Tongue (tissue), 2 donors: Measurements from ENCODE around the gene HRH4.

DNA sequence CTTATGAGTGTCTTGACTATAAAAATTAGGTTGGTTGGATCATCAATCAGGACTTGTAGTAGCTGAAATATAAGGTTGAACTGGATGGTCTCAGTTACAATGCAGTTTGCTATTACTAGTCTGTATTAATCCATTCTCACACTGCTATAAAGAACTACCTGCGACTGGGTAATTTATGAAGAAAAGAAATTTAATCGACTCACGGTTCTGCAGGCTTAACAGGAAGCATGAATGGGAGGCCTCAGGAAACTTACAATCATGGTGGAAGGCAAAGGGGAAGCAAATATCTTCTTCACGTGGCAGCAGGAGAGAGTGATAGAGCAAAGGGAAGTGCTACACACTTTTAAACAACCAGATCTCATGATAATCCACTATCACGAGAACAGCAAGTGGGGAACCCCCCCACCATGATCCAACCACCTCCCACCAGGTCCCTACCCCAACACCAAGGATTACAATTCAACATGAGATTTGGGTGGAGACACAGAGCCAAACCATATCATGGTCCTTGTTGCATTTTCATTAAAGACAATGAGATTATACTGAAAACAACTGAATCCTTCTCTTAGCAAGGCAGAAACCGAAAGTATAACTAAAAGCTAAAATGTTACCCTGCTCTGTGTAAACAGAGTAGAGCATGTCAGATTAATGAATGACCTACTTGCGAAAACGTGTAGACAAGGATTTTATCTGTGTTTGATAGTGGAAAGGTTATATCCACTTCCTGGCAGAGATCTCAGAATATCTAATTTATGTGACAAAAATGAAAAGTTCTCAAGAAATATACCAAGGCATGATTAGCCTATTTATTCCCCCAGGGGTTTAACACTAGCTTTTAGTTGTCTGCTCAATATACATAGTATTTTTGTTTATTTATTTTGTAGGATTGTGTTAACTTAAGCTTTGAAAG is 60.1 kb upstream of the RBBP8 start:
- RAMPAGE, long total RNA, result no peak

DNA sequence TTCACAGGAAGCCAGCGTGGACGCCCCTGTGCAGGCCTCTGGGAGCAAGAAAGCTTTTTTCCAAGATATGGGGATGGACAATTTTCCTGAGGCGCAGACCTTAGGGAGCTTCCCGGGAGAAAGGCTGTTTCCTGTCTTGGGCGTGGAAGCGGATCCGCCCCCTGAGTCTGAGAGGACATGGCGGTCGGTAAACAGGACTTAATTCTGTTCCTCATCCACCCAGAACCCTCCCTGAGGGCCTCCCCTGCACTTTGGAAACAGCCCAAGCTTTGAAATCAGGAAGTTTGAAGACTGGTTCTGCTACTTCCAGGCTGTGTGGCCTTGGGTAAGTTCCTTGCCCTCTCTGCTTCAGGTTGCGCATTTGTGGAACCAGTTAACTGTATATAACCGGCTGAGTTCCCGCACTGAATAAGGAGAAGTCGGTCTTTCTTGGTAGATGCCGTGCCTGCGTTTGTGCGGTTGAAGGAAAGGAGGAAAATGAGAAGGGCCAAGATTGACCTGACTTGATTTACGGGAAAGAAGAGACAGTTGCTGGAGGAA is 29.4 kb upstream of the CABLES1 start:
- RAMPAGE, long total RNA, result no peak

- RAMPAGE, long total RNA, result no peak
Observed at GRCh38 chr18:23194040-23194867, 59.0 kb downstream of the CABLES1 start.

DNA sequence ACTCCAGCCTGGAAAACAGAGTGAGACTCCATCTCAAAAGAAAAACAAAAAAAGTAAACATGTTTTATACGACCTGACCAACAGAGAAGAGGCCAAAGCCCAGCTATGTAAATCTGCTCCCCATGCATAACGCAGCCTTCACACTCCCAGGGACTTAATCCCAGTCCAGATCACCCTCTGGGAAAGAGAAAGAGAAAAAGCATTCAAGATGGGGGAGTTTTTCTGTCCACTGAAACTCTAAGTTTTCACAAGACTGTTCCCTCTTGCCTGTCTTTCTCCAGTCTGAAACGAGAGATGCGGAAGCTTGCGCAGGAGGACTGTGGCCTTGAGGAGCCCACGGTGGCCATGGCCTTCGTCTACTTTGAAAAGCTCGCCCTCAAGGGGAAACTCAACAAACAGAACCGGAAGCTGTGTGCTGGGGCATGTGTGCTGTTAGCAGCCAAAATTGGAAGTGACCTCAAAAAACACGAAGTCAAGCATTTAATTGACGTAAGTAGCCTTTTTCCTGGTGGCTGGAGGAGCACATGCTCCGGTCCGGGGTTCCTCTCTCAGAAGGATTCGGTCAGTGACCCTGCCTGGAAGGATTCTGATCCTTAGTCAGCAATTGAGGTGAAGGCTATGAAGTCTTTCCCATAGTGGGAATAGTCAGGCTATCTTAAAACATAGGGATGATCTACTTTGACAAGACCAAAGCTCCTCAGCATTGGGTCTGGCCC is 118.3 kb downstream of the CABLES1 start:
- RAMPAGE, long total RNA, result no peak

DNA sequence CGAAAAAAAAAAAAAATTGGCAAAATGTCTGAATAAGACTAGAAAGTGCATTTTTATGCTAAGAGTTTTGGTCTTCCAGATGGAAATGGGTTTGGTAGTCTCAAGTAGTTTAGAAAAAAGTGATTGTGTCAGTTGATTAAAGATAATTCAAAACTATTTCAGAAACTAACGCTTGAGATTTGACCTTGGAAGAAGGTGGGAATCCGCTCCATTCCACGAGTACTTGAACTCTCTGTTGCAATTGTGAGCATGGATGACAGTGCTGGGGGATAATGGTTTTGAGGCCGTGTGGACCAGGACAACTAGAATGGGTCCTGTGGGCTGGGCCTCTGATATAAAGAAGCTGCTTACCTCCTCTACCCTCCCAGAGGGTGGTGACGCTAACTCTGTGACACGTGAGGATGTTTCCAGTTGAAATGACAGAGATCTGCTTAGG is 16.2 kb downstream of the RMC1 start:
- RAMPAGE, long total RNA, result no peak

- RAMPAGE, long total RNA, result no peak
Observed at GRCh38 chr18:23532894-23533735, 29.8 kb downstream of the RMC1 start.

- RAMPAGE, long total RNA, result no peak
Observed at GRCh38 chr18:23576267-23577387, 9.7 kb downstream of the NPC1 start.

GRCh38 chr18:23585906-23586195 is 455 bp downstream of the NPC1 start:
- RAMPAGE, long total RNA, result no peak

GRCh38 chr18:23619906-23620269 is 33.6 kb upstream of the NPC1 start:
- RAMPAGE, long total RNA, result no peak

- RAMPAGE, long total RNA, result no peak
Observed at GRCh38 chr18:23835023-23835754, 145.9 kb downstream of the LAMA3 start.

GRCh38 chr18:23837510-23838025 is 148.3 kb downstream of the LAMA3 start:
- RAMPAGE, long total RNA, result no peak

GRCh38 chr18:23872411-23873305 is 141.9 kb upstream of the TTC39C start:
- RAMPAGE, long total RNA, result start-site peak on the plus strand at chr18:23872966-23873024, 111 and 367 reads in 2 replicates

DNA sequence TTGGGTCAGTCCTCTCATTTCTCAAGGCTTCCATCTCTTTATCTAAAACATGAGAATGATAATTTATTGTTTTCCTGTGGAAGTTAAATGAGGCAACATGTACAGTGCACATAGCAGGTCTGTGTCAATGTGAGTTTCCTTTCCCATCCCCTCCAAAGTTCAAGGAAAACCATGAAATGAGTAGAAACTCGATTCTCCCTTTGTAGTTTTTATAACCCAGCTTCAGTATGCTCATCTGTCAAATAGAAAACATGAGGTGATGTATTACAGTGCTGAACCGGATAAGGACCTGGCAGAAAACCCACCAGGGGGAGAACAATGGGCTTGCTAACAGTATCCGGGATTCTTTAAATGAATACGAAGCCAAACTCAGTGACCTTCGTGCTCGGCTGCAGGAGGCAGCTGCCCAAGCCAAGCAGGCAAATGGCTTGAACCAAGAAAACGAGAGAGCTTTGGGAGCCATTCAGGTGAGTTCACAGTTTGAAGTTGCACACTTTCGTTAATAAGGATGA is 113.6 kb upstream of the TTC39C start:
- RAMPAGE, long total RNA, result no peak

DNA sequence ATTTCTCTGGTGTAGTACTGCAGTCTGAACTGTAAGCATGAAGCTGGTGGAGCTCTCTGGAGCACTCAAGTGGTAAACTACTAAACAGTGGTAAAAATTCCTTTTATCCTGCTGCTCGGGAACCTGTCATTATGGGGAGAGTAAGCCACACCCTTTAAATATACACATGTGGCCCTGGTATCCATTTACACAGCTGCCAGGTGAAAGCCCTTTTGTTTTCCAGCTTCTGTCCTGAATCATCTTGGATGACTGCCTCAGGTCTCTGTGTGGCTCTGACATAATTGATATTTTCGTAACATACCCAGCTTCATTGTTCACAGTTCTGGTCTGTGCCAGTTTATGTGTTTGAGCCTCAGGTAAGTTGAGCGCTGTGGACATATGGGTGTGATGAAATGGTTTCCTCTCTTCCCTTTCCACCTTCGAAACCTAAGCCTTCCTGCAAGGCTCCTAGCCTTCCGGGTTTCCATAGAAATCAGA is 15.8 kb upstream of the TTC39C start:
- RAMPAGE, long total RNA, result no peak

GRCh38 chr18:24011109-24011774 is 3.3 kb upstream of the TTC39C start:
- RAMPAGE, long total RNA, result no peak

DNA sequence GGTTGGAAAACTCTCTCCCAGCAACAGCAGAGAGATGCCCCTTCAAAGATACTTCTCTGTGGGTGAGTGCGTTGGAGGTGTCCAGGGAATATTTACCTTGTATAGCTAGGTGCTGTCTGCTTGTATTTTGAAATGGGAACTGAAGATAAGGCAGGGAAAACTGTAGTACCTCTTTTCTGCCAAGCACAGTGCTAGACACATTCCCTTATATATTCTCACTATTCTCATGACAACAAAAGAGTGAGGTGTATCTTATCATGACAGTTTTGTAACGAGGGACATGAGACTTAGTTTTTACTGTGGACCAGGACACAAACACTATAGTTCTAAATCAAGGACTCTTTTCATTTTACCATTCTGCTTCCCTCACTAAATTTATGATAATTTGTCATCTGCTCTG is 2.1 kb downstream of the TTC39C start:
- RAMPAGE, long total RNA, result no peak

DNA sequence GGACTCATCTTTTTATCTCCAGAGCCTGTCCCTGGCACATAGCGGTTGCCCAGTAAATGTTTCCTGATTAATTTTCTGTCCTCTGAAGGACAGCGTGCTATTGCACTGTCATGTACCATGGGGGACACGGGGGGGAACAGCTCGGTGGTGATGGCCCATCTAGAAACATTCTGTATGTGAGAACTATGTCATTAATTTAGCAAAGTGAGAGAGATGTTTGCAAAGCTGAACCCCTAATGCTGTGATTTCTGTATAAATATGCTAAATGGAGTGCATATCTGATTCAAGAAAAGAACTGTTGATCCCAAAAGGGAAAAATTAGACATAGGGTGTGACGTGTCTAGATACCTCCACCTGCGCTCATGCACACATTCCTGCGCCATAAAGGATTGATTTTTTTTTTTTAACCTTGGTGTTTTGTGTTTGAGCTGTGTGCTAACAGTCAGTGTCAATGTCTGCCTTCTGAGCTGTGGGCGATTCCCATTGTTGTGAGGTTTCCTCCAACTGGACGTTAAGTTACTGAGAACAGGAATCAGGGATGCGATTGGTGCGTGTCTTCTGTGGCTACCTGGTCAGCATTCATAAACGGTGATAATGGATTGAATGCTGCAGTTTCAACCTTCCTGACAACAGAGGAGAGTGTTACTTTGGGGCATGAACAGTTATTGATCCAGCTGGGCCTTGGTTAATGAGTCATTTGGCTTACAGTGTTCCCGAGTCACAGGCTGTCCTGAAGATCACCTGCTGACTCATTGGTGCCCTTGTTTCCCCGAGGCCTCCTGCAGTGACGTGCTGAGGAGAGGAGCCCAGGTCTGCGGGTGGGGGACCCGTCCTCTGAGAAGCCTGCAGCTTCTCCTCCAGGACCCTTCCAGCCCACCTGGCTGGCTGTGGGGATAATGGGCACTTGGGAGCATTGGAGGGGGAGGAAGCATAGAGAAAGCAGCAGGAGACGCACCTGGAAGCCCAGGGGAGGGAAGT is 26.0 kb upstream of the CABYR start:
- RAMPAGE, long total RNA, result no peak

- RAMPAGE, long total RNA, result no peak
Observed at GRCh38 chr18:24460293-24460694, at the start of gene HRH4. HRH4 (plus strand) TSS chr18:24460637.

DNA sequence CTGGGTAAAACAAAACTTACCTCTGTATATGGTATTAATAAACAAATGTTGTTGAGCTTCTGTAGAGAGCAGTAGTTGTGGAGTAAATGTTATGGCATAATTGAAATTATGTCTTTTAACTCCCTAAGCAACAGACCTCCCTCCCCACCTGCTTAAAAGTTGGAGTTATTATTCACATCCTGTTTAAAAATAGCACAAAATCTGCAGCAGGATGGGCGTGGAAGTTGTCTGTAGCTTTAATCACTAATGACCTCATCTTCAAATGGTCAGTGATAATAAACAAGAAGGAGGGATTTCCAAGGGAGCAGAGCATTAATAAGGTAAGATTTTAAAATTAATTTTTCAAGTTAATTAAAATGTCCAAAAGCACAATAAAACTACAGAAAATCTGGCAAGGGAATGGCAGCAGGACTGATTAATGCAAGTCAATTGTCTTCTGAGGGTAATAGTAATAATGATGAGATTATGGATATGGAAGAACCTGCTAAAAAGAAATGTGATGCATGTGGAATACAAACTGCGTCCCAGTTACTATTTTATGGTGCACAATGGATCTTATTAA is 167.6 kb downstream of the HRH4 start:
- RAMPAGE, long total RNA, result no peak

DNA sequence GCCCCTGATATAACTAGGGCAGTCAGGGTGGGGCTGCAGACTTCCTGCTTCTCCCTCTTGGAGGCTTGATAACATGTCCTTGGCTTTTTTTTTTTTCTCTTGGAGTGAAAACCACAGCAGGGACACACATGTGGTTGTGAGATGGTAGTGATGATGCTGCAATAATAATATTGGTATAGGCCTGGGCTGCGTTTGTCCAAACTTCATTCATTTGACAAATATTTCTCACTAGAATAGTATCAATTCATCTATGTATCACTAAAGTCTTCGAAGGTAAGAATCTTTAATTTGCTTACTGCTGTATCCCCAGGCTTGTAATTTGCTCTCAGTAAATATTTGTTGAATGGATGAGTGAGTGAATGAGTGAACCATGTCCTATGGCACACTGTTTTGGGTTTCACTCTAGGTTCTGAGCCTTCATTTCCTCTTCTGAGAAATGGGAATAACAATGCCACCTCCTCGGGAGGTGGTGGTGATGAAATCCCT is 437.6 kb downstream of the ZNF521 start:
- RAMPAGE, long total RNA, result no peak